Glomerular endothelial cell (primary cell): Measurements from ENCODE around the gene TIA1.

DNA sequence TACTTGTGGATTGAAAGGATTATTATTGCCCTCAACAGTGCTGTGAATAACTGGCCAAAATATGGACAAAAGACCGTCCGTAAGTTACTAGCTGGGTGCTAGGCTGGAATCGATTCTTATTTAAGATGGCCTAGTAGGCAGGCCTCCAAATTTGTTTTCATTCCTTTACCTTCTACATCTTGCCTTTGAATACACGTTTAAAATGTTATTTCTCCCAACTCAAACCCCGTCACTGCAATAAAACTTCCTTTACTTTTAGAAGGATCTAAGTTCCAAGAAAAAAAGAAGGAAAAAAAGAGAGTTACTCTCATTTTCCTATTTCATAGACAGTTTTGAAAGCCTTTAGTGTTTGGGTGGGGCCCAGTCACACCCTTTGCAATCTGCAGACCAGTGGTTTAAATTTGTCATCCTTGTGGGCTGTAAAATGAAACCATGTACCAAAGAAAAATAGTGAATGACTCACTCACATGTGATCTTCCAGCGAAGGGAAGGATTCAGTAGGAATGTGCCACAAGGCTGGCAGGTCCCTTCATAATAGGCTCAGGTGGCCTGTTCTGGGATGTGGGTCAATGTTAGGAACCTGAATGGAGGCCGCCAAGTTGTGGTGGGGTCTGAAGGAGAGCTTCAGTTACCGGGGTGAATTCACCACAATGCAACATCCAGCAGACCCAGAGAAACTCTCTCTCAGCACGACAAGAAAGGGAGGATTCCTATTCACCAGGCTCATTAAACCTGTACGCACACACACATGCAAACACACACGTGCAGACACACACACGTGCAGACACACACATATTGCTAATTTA, 28.3 kb downstream of the ANXA4 start:
- RAMPAGE, long total RNA: no peak

- RAMPAGE, long total RNA: no peak
Observed at GRCh38 chr2:69810441-69810798, 19.0 kb upstream of the GMCL1 start.

DNA sequence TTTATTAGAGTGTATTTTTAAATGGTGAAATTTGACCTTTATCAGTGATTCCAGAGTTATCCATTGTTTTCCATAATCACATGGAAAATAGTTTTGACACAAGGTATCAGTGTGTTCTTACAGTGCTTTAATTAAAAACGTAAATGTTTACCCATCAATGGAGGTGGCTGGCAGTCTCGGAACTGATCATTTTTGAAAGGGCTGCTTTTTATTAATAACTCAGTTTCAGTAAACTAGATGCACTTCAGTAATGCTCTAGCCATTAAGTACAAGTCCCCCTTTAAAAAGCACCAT, 3.8 kb downstream of the MXD1 start:
- RAMPAGE, long total RNA: no peak

GRCh38 chr2:69926883-69927473, 12.1 kb downstream of the MXD1 start:
- RAMPAGE, long total RNA: no peak

DNA sequence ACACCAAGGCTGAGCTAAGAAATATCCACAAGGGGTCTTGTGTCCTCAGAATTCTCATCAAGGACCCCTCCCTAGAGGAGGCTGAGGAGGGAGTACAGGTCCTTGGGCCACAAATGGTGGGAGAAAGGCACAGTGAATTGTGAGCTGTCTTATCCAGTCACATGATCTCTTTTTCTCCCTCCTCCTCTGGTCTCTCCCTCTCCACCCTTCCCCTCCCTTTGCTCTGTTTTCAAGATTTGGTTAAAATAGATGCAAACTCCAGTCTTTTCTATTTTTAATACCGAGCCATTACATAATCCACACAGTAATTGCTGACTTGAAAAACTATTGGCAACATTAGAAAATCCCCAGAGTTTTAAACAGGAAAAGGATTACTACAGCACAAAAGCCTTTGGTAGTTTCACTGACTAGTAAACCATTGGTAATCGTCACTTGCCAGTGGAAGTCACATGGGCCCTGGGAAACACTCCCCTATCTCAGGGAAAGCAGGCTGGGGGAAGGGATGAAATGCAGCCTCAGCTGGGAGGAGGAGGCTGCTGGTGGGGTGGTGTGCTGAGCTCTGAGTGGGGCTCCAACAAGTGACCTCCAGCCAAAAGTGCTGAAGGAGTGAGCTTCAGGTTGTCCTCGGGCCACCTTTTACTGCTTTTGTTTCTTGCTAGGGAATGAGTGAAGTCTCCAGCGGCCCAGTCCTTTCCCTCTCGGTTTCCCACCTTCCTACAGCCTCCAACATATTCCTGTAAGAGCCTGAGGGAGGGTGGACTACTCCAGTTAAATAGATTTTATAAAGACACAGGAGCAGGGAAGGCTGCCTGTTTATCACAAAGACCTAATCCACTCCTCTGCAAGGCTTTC, 57.3 kb upstream of the PCBP1 start:
- RAMPAGE, long total RNA: no peak

- RAMPAGE, long total RNA: no peak
Observed at GRCh38 chr2:70045716-70046398, 41.4 kb upstream of the PCBP1 start.

DNA sequence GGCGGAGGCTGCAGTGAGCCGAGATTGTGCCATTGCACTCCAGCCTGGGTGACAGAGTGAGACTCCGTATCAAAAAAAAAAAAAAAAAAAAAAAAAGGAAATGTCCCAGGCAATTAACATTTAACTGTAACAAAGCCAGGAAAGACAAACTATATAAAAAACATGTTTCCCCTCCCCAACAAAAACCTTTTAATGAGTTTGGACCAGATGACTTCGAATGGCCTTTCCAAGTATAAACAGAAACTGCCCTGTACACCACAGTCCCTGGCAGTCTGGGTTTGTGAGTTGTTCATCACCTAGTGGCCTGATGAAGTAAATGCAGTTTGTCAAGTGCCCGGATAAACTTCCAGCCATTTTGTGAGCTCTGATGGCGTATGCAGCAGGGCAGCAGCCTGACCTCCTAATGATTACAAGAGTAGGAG, 16.6 kb upstream of the PCBP1 start:
- RAMPAGE, long total RNA: no peak

DNA sequence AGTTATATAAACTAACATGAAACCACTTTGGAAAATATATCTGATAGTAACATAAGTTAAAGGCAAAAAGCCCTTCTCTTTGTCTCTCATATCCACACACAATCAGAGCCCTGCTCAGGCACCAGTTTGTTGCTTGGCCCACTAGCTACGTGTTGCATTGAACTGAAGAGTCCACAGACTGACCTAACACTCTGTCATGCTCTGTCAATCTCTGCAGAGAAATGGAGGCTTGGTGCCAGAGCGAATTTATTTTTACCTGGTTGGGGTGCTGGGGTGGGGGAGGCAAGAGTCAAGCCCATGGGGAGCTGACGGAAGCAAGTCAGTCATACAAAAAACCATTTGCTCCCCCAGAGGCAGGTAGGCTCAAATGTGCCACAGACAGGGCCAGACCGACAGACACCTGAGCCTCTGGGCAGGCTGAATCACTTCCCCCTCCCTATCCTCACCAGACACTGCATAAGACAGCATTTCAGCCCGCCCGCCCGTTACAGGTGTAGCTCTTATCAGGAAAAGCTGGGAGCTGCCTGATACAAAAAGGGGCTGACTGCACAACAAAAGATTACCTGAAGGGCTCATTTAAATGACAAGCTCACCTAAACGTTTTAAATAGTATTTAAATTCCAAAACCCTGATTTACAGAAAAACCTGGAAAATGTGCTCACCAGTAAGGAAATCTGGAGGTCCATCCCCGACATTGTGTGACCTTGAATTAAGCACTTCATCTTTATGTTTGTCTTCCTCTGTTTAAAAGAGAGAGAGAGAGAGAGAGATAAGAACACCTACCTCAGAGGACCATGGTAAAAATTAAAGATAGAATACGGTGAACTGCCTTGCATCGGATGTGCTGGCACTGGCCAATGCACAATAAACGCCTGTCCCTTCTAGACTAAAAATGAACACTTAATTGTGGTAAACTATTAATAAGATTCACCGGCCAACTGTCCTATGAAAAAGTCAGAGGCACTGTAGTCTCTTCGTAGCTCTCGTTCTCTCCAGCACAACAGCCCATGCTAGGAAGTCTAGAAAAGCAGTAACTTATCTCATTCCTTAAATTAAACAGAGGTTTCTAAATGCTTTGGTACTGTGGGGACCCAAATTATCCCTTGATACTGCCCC, 2.0 kb upstream of the PCBP1 start:
- RAMPAGE, long total RNA: no peak

- RAMPAGE, long total RNA: no peak
Observed at GRCh38 chr2:70087504-70087542, within 50 bp of the PCBP1 start.

GRCh38 chr2:70137473-70137958, 50.2 kb downstream of the PCBP1 start:
- RAMPAGE, long total RNA: no peak

GRCh38 chr2:70224465-70224948, 23.9 kb downstream of the TIA1 start:
- RAMPAGE, long total RNA: no peak

DNA sequence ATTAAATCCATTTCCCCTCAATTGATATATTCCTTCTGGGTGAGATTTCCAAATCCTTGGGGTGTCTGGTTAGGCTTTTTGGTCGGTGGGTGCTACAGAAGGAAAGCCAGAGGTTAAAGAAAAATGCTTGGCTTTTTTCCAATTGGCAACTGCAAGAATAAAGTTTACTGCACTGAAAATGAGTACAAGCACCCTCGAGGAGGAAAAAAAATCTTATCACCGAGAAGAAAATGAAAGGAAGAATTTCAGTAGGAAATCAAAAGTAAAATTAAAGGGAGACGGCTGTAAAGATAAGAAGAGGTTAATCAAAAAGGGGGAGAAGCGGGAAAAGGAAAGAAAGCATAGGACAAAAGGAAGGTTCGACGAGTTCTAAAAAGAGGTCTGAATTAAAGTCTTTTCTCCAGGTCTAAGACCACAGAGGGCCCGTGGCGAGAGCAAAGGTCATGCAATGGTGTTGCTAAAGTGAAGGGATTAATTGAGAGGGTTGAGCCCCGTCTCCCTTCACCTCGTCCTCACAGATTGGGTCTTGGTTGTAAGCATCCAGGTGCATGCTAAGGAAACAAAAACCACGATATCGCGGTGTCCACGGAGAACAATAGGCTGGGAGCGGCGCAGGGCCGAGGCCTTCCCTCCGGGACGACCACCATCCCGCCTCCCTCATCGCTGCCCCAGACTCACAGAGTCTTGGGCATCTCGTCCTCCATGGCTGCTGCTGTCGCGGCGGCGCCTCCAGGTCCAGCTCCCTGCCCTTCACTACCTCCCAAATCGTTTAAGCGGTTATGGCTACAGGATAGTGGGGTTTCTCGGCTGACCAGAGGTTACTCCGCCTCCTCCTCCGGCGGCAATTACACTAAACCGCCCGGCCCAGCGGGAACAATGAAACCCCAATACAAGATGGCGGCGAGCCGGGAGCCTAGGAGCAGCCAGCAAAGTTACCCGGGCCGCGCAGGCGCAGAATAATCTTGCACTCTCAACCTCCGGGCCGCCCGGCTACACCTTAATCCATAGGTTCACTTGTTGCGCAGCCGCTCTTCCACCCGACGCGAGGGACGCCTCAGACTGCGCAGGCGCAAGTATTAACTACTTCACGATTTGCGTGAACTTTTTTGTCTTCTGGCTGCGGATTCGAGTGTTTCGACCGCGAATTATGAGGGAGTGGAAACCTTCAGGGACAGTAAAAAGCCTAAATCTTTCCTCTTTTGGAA, at the start of gene TIA1:
TIA1 (minus strand) TSS at position 902 of the 1,205 bp plus-strand sequence.
- RAMPAGE, long total RNA: start-site peak on the minus strand centred at position 877 of the sequence, 57 bp wide, 278 and 217 reads in 2 replicates

DNA sequence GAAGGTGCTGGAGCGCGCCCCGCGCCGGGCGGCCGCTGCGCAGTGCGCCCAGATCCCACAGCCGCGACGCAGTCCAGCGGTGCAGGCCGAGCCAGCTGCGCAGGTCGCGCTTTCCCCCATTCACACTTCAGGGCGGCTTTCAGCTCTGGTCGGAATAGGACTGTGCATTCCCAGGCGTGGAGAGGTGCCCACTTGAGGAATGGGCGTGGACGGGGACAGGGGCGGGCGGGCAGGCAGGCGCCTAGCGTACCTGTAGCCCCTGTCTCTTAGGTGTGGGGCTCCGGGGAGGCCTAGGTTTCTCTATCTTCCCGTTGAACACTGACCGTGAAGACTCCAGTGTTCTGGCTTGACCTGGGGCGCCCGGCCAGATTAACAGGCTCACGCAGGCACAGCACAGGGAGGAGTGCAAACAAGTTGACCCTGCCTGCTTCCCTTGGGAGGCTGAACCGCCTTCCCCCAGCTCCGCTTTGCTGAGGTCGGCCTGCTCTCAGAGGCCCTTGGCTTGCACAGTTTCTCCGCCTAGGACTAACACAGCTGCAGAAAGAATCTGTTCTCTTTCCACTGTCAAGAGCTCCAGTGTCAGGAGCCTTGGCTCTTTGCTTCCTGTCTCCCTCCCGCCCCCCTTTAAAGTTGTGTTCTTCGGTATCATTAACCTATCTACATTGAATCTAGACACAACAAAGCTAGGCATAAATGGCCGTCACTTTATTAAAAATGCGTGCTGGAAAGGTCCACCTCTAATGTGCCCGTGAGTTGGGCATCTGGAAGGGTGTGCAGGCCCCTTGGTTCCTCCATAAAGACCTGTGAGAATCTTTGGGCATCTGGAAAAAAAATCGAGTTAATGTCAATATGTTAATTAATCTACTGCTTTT, 600 bp downstream of the PCYOX1 start:
- RAMPAGE, long total RNA: no peak

- RAMPAGE, long total RNA: no peak
Observed at GRCh38 chr2:70551247-70551620, 2.4 kb downstream of the TGFA start.

DNA sequence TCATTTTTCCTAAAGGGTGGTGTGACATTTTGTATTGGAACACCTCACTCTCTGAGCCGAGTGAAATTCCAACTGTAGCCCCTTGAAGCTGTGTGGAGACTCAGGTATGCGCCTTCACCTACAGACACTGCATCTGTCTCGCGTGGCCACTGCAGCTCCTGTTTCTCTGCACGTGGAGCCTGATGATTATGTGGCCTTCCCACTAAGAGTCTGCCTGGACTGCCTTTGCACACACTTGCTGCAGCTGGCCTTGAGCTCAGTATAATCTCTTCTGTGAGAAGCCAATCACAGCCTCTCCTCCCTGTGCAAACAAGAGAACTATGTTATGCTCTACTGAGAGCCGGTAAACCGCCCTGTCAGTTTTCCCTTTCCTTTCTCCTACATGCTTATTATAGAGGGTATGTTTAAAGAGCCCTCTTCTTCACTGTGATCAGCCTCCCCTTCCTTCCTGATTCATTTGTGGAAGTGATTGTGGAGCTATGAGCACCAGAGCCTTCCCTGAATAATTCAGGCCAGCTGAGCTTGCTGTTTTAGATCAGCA, 3.5 kb upstream of the TGFA start:
- RAMPAGE, long total RNA: no peak

DNA sequence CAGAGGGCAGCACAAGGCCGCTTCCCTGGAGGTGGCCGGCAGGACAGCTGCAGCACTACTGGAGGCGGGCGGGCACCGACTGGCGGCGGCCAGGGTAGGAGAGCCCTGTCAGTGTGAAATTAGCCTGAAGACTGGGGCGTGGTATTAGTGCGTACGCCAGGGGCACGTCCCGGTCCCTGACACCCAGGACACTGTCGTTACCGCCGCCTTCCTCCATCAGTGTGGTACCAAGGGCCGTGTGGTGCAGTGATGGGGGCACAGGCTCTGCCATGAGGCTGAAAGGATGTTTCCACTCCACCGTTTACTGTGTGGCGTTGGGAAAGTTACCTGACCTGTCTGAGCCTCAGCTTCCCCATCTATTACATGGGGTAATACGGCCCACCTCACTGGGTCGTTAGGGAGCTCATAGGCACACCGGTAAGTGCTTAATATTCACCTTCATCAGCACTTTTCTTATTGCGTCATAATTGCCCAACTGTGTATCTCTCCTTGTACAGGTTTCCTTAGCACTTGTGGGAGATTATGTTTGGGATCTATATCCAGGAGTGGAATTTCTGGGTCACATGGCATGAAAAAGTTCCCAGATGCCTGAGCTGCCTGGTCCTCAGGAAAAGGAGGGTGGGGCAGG, 28.6 kb upstream of the VAX2 start:
- RAMPAGE, long total RNA: no peak

- RAMPAGE, long total RNA: no peak
Observed at GRCh38 chr2:70901808-70902422, 1.5 kb downstream of the VAX2 start.

- RAMPAGE, long total RNA: no peak
Observed at GRCh38 chr2:71023680-71024275, 29.1 kb upstream of the TEX261 start.

- RAMPAGE, long total RNA: no peak
Observed at GRCh38 chr2:71685337-71686065, 219.0 kb downstream of the DYSF start.

DNA sequence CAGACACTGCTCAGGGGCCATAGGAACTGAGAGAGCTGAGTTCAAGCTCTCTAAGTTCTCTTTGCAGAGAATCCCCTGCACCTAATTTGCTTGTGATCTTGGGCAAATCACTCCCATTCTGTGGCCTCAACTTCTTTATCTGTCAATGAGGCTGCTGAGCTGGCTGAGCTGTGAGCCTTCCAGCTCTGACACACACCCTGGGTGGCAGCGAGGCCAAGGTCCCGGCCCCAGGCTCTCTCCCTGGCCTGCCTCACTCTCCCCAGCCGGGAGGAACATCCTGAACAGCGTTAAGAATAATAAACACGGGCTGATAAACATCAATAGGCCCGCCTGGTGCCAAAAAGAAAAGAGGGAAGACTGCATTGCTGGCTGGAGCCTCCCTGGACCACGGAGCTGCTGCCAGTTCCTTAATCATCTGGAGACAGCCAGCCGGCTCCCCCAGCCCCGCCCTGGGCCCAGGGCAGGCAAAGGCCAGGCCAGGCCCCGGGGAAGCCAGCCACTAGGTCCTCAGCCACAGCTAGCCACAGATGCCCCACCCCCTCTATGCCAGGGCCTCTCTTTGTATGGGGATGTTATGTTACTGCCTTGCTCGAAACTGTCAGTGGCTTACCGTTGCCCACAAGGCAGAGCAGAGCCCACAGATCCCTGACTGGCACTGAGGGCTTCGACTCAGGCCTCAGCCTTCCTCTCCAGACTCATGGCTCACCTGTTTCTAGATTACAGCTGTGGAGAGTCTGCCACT, 280.4 kb downstream of the DYSF start:
- RAMPAGE, long total RNA: no peak